ENCODE measurements around the gene RAN.

GRCh38 chr12:124979885-124980416 lies 9.0 kb downstream of the DHX37 start:
- RAMPAGE, total RNA = no peak

DNA sequence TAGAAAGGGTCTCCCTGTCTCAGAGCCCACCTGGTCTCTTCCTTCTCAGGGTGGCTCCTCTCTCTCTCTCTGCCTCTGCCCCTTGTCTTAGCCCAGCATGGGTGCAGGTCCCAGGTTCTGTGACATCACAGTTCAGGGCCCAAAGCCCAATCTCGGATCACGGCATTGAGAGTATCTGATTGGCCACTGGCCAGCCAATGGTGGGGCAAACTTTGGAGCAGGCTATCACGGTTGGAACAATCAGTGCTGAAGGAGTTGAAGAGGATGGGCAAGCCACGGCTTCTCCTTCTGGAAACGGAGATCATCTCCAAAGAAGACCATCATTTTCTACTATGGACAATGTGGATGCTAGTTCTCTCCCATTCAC lies 1504.0 kb downstream of the TMEM132B start:
- RAMPAGE, total RNA = no peak

DNA sequence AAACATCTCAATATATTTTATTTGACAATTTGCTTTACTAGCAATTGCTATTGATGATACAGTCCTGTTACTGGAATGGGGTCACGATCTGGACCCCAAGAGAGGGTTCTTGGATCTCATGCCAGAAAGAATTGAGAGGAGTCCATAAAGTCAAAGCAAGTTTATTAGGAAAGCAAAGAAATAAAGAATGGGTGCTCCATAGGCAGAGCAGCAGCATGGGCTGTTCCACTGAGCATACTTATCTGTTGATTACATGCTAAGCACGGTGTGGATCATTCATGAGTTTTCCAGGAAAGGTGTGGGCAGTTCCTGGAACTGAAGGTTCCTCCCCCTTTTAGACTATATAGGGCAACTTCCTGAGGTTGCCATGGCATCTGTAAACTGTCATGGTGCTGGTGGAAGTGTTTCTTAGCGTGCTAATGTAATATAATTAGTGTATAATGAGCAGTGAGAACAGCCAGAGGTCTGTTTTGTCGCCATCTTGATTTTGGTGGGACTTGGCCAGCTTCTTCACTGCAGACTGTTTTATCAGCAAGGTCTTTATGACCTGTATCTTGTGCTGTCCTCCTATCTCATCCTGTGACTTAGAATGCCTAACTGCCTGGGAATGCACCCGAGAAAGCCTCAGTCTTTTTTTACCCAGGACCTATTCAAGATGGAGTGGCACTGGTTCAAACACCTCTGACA lies 1359.0 kb upstream of the TMEM132C start:
- RAMPAGE, total RNA = no peak

GRCh38 chr12:127163013-127163341 lies 1104.0 kb upstream of the TMEM132C start:
- RAMPAGE, total RNA = no peak

- RAMPAGE, total RNA = no peak
Observed at GRCh38 chr12:127237094-127237652, 1029.8 kb upstream of the TMEM132C start.

GRCh38 chr12:127316938-127317347 lies 950.0 kb upstream of the TMEM132C start:
- RAMPAGE, total RNA = no peak

DNA sequence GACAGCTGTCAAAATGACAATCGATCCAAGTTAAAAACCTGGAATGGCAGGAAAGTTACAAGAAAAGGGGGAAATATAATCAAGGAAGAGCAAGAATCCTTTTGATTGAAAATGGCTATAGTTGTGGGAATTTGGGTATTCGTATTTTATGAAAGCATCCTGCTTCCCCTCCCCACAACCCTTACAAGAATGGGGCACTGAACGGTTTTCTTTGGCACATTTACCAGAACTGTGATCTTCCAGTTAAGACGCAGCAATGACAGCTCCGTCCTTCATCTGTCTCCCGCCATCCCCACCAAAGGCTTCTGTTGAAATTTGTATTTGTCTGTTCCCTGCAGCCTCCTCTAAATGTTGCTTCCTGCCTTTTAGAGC lies 738.6 kb upstream of the TMEM132C start:
- RAMPAGE, total RNA = no peak

GRCh38 chr12:127984070-127984391 lies 282.9 kb upstream of the TMEM132C start:
- RAMPAGE, total RNA = no peak

GRCh38 chr12:128026609-128027784 lies 240.0 kb upstream of the TMEM132C start:
- RAMPAGE, total RNA = no peak

DNA sequence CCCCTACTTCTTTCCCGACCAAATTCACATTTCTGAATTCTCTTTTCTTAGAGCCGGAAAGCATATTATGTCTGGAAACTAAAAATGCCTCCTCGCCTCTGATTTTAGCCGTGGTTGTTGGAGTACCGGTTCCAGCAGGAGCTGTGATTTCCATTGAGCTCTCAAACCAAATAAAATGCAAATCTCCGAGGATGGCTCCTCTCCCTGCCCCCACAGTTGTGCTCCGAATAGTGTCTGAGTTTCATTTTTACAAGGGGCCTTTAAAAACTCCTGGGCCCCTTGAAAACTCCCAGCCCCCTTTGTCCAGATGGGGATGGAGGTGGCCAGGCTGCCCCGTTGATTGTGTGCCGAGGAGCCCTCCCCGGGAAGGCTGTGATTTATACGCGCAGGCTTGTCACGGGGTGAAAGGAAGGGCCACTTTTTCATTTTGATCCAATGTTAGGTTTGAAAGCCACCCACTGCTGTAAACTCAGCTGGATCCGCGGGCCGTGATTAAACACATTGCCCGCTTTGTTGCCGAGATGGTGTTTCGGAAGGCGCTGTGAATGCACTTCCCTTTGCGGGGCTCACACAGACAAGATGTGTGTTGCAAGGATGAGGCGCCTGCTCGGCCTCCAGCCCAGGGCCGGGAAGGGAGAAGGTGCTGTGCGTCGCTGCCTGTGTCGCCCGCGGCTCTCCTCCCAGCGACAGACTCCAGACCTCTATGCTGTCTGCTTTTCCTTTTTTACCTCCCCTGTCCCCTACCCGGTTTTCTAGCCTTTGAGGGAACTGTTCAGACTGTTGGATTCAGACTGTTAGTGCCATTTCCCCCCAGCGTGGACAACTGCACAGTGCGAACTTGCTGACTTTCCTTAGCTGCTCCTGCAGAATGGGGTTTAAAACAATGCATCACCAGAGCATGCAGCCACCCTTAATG lies 98.8 kb downstream of the TMEM132C start:
- RAMPAGE, total RNA = no peak

DNA sequence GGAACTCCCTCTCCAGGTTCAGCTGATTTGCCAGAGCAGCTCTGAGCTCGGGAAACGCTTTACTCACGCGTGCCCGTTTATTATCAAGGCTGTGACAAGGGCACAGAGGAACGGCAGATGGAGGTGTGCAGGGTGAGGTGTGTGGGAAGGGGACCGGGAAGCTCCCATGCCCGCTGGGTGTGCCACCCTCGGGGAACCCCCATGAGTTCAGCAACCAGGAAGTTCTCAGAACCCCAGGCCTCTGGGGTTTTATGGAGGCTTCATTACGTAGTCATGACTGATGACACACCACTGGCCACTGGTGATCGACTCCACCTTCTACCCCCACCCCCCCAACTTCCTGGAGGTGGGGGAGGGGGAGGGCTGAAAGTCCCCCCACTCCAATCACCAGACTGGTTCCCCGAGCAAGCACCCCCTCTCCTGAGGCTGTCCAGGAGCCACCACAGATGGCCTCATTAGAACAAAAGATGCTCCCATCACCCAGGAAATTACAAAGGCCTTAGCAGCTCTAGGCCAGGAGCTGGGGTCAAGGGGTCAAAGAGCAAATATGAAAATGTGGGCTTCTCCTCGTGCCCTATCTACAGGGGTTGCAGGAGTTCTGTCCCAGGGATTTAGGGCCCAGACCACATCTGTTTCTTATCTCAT lies 31.8 kb downstream of the SLC15A4 start:
- RAMPAGE, total RNA = no peak

DNA sequence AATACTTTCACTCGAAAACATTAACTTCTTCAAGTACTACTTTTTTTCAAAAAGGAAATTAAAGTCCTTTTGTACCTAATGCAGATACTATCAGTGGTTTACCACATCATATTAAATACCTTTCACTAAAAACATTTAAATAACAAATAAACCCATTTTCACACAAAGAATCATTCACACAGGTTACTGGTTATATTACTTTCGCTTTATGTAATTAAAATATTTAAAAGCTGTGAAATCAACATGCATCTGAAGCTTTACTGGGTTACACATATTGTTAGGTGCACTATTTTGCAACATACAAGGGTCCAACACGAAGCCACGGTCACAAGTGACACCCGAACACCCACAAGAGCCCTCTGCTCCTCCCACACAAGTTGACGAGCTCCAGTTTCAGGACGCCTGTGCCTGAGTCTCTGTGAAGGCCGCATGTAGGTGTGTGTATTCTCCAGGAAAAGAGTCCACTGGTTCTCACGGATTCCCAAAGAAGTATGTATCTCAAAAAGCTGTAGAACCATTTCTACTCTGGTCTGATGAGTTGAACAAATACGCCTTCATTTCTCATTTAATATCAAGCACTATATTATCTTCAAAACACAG lies 12.0 kb downstream of the SLC15A4 start:
- RAMPAGE, total RNA = no peak

- RAMPAGE, total RNA = no peak
Observed at GRCh38 chr12:129379482-129379900, 524.3 kb downstream of the TMEM132D start.

DNA sequence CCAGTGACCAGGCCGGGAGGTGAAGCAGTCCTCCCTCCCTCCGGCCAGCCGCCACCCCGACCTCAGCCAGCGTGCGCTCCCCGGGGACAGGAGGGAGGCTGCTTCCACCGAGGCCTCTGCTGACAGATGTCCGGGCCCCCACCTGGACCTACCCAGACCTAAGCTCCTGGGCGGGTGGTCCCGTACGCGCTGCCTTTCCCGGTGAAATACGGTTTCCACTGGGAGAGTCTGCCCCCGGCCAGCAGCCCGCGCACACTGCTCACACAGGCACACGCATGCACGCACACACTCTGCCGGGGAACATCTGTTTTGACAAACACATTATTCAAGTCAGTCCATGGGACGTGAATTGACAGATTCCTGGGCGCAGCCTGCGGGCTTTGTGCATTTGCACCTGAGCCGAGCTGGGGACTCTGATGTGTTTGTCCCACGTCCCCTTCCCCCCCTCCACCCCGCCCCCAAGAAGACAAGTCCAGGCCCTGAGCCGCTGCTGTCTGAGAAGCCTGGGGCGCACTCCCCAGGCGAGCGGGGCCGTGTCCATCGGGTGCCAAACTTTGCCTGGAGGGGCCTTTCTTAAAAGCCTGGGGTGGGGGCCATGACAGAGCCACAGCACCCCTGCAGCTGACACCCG lies 667 bp downstream of the RIMBP2 start:
- RAMPAGE, total RNA = no peak

GRCh38 chr12:130717087-130717557 lies 1.0 kb upstream of the RIMBP2 start:
- RAMPAGE, total RNA = no peak

- RAMPAGE, total RNA = start-site peak on the plus strand at chr12:130872024-130872116, 1,567 and 2,480 reads in 2 replicates
Observed at GRCh38 chr12:130871376-130872236, at the start of gene RAN. Gene RAN, plus strand, starts transcription at chr12:130872066.

DNA sequence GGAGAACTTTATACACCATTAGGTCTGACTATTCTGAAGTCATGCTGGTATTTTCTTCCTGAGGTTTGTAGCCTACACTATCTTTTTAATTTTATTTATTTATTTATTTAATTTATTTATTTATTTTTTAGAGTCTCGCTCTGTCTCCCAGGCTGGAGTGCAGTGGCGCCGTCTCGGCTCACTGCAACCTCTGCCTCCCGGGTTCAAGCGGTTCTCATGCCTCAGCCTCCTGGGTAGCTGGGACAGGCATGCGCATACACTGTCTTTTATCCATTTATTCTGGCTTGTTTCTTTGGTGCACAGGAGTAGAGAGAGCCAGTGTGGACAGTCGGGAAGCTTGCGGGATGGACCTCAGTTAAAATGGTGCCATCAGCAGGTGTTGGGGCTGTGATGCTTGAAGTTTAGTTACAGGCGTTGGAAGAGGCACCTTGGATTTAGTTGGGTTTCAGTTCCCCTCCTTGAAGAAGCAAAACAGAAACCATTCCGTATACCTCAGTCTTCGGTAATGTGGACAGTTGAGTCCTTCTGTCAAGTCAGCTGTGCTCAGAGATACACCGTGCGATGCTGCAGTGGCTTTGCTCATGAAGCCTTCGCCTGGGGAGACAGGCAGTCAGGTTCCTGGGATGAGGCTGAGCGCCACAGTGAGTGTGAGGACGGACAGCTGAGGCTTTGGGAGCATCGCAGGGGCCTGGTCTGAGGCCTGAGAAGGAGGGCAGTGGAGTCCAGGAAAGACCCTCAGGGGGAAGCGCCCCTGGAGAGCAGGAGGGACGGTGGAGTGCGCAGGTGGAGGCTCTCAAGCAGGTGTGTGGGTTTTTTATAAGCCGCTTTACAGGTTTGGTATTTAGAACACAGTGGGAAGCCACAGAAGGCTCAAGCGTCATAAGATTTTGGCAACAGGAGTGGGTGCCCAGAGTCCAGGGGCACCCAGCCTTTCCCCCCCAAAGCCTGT lies 7.3 kb downstream of the RAN start:
- RAMPAGE, total RNA = no peak

- RAMPAGE, total RNA = no peak
Observed at GRCh38 chr12:130932275-130932492, 21.5 kb upstream of the ADGRD1 start.

DNA sequence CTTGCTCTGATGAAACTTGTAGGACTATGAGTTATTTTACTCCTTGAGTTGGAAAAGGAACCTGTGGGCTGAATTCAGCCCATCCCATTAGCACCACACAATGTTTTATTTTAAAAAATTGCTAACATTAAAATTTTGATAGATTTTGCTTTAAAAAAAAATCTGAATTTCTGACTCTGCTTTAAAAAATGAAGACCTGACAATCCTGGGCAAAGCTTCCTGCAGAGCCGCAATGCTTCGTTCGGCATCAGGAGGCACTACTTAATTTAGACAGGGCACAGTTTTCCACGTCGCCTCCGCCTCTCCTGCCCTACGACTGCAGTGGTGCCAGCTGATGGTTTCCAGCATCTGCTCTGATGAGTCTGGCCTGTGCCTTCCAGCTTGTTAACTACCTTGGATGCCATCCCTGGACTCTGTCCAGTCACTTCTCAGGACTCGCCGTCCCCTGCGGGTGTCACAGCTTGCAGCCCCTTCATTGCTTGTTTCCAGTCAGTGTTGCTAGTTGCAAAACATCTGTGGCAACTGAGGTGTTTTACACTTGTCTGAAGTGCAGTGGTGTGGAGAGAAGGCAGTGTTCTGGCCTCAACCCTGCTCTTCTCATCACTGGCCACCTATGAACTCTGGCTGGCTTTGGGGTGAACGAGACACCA lies 8.1 kb downstream of the ADGRD1 start:
- RAMPAGE, total RNA = no peak

GRCh38 chr12:131068947-131069357 lies 115.2 kb downstream of the ADGRD1 start:
- RAMPAGE, total RNA = no peak

All from foreskin keratinocyte (primary cell).